Measurements from ENCODE around the genes FAM193A, TNIP2 and ADD1.

GRCh38 chr4:2485663-2486079 is 16.8 kb downstream of the RNF4 start:
- PRO-cap, result no peak
- RAMPAGE, long total RNA, 3 experiments, result no peak in any of the 3 experiments

DNA sequence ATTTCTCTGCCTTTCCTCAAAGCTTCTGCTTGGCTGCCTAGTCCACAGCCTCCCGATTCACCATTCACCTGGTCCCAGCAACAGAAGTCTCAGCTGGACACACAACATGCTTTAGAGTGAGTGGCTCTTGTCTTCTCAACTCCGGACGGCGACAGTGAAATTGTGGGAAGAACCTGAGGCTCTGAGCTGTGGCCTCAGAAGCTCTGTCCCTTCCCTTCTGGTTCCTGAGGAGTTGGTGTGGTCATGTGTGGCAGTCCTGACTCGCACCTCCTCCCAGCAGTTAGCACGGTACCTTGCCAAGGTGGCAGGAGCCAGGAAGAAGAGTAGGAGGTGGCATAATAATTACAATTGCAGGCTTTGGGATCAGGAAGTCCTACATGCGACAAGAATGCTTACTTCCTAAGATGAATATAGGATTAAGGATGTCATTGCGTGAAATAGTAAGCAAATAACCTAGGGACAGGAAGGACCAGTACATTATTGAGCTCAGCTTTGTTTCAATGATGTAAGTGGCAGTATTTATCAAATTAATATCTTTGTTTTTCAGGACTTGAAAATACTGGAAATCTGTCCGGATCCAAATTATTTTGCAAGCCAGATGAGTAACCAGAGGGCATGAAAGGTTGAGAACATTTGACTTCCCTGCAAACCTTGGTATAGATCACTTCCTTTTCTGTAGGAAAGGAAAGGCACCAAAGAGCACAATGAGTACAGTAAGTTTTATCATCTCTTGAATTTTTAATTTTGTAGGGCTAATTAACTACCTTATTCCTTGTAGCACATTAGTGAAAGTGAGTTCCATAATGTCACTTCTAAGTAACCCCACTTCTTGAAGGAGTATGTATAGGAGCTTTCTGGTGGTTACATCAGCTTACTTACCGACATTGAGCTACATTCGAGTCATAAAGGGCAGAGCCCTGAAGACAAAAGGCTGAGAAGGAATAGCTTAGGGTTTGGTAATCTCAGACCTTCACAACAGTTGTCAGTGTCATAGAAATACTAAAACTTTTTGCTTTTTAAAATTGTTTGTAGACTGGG is 21.2 kb downstream of the RNF4 start:
- PRO-cap, result no peak
- RAMPAGE, long total RNA, 3 experiments, result no peak in any of the 3 experiments

- PRO-cap, result no peak
- RAMPAGE, long total RNA, 3 experiments, result no peak in any of the 3 experiments
Measured at GRCh38 chr4:2534782-2535236, 1.6 kb upstream of the FAM193A start.

GRCh38 chr4:2535934-2536803 is at the start of gene FAM193A:
FAM193A (plus strand) TSS chr4:2536647.
- PRO-cap, result unidirectional peak, minus-strand start at chr4:2536139; bidirectional peak, plus-strand start at chr4:2536682, minus-strand start at chr4:2536249
- RAMPAGE, long total RNA, 3 experiments, result no peak in any of the 3 experiments

DNA sequence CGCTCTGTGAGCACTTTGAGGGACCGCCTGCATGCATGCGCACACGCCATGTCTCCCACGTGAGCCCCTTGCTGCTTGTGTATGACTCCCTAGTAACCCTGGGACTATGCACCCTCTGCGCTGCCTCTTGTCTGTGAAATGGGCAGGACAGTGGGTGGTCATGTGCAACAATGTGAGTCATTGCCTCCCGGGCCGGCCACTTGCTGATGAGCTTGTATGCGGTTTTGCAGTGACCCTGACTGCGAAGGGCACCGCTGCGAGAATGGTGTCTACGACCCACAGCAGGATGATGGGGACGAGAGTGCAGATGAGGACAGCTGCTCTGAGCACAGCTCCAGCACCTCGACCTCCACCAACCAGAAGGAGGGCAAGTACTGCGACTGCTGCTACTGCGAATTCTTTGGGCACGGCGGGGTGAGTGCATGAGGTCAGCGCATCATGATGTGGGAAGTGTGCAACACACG is 61.4 kb downstream of the TNIP2 start:
- PRO-cap, result no peak
- RAMPAGE, long total RNA, 3 experiments, result no peak in any of the 3 experiments

- PRO-cap, result no peak
- RAMPAGE, long total RNA, 3 experiments, result start-site peak on the minus strand in 1 of 3 experiments, at chr4:2745467-2745561 at its widest, 7 reads per replicate
Measured at GRCh38 chr4:2745221-2745702, 10.9 kb downstream of the TNIP2 start.

GRCh38 chr4:2755720-2756697 is at the start of gene TNIP2:
TNIP2 (minus strand) TSS chr4:2756336.
- PRO-cap, result unidirectional peak, minus-strand start at chr4:2755996; bidirectional peak, plus-strand start at chr4:2756554, minus-strand start at chr4:2756336
- RAMPAGE, long total RNA, 3 experiments, result no peak in any of the 3 experiments

- PRO-cap, result no peak
- RAMPAGE, long total RNA, 3 experiments, result no peak in any of the 3 experiments
Measured at GRCh38 chr4:2767739-2768262, 11.7 kb upstream of the TNIP2 start.

- PRO-cap, result no peak
- RAMPAGE, long total RNA, 3 experiments, result no peak in any of the 3 experiments
Measured at GRCh38 chr4:2791880-2792657, 816 bp upstream of the SH3BP2 start.

- PRO-cap, result bidirectional peak, plus-strand start at chr4:2796846, minus-strand start at chr4:2796666
- RAMPAGE, long total RNA, 3 experiments, result no peak in any of the 3 experiments
Measured at GRCh38 chr4:2796034-2797113, 3.5 kb downstream of the SH3BP2 start.

DNA sequence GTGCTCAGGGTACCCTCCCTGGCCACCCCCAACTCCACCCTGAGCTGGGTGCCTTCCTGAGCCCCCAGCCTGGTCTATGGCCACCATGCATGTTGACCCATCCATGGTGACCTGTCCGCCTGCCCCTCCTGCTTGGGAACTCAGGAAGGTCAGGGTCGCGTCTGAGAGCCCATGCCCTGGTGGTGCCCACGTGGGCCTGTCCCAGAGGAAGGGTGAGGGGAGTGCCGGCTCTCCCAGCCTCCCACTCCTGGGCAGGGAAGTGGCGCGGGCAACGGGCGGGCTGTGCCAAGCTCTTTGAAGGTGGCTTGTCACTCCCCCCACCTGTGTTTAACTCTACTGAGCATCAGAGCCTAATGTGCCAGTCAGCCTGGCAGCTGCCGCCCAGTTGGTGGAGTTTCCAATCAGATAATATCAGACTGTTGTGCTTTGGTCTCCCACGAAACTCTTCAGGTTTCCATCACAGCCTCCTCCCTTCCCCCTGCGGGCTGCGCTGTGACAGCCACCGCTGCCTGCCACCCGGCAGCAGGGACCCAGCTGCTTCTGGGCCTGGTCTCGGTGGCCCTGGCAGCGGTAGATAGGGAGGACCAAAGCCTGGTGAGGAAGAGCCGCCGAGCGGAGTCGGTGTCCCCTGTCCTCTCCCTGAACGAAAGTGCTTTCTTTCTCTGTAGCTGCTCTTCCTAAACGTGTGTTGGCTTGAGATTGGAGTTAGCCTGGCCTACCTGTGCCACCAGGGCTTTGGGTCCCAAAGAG is 4.9 kb downstream of the SH3BP2 start:
- PRO-cap, result no peak
- RAMPAGE, long total RNA, 3 experiments, result no peak in any of the 3 experiments

DNA sequence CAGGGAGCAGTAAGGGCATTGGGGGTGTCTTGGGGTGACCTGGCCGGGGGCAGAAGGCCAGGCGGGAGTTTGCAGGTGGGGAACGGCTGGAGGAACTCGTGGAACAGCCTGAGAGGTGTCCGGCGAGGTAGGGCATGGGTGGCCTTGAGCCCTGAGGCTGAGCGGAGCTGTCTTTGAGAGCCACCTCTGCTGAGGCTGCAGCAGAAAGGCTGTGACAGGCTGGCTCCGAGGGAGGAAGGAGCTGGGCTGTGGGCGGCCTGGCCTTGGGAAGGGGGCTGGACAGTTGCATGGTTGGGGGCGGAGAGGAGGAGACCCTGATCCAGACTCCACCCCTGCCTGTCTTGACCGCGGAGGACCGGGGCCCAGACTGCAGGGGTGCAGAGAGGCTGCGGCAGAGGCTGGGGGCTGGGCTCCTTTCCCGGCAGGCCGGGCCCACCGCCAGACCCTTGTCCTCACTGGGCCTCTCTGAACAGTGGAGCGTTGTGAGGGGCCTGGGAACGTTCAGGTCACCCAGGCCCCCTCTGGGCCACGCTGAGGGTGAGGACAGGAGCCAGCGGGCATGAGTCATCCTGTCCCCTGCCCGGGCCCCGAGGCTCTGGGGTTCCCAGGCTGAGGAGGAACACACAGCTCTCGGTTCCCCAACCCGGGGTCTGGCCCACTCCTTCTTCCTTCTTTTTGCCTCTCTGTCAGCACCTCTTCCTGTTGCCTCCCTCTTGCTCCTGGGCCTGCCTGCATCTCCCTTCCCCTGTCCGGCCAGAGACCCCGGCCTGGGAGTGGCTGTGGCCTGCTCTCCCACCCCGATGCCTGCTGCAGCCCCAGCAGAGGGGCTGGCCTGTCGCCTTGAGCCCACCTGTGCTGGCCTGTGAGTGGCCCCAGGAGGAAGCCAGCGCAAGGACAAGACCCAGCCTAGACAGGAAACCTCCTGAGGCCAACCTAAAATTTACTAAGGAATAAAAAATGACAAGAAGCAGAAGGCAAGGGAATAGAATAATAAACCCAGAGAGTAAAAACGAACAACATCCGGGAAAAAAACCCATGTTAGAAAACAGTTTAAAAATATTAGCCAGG is 8.2 kb downstream of the SH3BP2 start:
- PRO-cap, result bidirectional peak, plus-strand start at position 590 of the sequence, minus-strand start at position 597 of the sequence
- RAMPAGE, long total RNA, 3 experiments, result no peak in any of the 3 experiments

DNA sequence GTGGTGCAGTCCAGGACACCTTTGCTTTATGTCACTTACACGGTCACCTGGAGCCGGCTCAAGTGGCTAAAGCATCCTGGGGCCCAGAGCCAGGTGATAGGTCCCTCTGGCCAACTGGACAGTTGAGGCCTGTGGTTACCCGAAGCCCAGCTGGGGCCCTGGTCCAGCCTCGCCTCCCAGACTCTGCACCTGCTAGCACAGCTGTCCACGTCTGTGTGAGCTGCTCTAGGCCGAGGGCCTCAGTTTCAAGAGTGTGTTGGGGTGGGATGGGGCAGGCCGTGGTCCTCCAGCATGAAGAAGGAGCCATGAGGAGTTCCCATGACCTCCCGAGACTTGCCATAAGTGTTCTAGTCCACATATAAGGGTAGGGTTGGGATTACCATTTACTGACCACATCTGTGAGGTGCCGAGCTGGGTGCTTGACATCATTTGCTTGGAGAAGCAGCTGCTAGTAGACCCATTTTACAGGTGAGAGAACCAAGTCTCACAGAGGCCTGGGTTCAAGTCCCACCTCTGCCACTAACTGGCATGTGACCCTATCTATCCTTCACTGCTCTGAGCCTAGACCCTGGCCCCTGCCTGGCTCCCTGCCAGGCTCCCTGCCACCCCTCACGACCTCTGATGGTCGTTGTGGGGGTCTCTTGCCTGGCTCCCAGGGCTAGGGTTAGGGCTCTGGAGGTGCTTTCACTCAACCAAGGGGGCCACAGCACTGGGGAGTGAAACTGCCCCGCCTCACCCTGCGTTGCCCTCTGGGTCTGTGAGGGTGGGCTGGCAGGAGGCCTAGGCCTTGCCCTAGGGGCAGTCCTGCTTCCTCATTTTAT is 7.4 kb upstream of the ADD1 start:
- PRO-cap, result no peak
- RAMPAGE, long total RNA, 3 experiments, result no peak in any of the 3 experiments

DNA sequence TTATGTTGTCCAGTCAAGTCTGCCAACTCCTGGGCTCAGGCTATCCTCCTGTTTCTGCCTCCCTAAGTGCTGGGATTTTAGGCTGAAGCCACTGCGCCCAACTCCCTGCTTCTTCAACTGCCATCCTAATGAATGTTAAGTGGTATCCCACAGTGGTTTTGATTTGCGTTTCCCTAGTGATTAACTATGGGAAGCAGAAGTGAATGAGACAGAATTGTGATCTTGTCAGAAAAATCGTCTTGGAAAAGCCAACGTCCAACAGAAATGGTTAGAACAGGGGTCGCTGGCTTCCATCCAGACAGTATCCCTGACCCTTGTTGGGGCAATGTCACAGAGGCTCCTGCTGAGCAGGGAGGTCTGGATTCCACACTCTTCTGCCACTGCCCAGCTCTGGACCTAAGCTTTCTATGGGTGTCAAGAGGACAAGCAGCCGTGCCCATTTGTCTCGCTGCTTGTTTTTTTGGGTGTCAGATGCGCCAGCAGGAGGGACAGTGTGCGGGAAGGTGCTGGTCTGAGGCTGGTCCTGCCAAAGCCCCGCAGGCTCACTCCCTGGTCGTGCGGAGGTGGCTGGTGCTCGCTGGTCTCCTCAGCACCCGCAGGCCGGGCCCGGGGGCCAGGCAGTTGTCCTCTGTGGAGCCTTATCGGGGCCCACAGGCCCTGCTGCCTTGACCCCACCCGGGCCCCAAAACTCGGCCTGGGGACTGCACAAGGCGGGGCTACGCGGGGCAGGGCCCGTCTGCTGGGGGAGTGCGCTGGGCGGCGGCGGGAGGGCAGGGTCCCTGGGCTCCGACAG is 697 bp upstream of the ADD1 start:
- PRO-cap, result no peak
- RAMPAGE, long total RNA, 3 experiments, result no peak in any of the 3 experiments

- PRO-cap, result bidirectional peak, plus-strand start at chr4:2843901, minus-strand start at chr4:2843765
- RAMPAGE, long total RNA, 3 experiments, result start-site peak on the plus strand in 3 of 3 experiments, at chr4:2843894-2843973 at its widest, 535 to 876 reads per replicate
Measured at GRCh38 chr4:2843544-2844130, at the start of gene ADD1. ADD1 (plus strand) TSS chr4:2843844.

GRCh38 chr4:2862410-2863042 is 18.9 kb downstream of the ADD1 start:
- PRO-cap, result no peak
- RAMPAGE, long total RNA, 3 experiments, result no peak in any of the 3 experiments

DNA sequence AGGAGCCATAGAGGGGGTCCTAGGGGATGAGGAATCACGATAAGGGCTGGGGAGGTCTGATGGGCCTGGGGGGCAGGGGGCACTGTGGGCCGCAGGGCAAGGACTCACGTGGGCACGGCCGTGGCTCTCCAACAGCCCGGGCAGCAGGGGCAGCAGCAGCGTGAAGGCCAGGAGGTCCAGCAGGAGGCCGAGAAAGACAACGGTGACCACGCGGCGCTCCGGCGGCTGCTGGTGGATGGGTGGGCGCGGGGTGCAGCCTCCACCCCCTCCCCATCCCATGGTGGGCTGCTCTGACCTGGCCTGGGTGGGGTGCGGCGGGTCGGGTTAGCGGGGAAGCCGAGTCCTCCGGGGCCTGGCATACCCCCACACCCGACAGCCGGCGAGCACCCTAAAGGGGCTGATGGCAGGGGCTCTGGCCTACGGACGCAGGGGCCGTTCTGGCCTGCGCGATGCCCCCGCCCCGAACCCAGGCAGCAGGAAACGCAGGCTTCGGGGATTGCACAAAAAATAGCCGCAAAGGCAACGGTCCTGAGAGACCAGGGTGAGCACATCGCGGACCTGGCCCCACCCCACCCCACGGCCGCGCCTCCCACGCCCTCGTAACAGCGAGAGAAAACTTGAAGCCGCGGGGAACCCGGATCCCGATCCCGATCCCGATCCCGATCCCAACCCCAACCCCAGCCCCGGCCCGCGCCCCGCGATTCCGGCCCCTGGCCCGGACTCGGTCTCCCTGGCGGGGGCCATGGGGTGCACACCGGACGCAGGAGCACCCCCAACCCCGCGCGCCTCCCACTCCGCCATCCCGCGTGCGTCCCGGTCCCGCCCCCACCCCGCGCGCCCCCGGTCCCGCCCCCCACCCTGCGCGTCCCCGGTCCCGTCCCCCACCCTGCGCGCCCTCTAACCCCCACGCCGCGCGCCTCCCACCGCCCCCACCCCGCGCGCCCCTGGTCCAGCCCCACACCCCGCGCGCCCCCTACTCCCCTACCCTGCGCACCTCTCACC is 679 bp downstream of the MFSD10 start:
- PRO-cap, result bidirectional peak, plus-strand start at position 613 of the sequence, minus-strand start at position 508 of the sequence
- RAMPAGE, long total RNA, 3 experiments, result no peak in any of the 3 experiments

GRCh38 chr4:2968254-2969015 is 5.1 kb downstream of the GRK4 start:
- PRO-cap, result no peak
- RAMPAGE, long total RNA, 3 experiments, result no peak in any of the 3 experiments

- PRO-cap, result no peak
- RAMPAGE, long total RNA, 3 experiments, result no peak in any of the 3 experiments
Measured at GRCh38 chr4:3201752-3202849, 46.9 kb upstream of the MSANTD1 start.

DNA sequence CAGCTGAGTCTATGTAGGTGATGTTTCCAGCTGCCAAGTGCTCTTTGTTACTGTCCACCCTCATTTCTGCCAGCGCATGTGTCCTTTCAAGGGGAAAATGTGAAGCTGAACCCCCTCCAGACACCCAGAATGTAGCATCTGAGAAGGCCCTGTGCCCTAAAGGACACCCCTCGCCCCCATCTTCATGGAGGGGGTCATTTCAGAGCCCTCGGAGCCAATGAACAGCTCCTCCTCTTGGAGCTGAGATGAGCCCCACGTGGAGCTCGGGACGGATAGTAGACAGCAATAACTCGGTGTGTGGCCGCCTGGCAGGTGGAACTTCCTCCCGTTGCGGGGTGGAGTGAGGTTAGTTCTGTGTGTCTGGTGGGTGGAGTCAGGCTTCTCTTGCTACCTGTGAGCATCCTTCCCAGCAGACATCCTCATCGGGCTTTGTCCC is 6.1 kb upstream of the MSANTD1 start:
- PRO-cap, result no peak
- RAMPAGE, long total RNA, 3 experiments, result no peak in any of the 3 experiments

All from tibial nerve (tissue), 3 donors.